Measurements from ENCODE around the gene INTS15.

DNA sequence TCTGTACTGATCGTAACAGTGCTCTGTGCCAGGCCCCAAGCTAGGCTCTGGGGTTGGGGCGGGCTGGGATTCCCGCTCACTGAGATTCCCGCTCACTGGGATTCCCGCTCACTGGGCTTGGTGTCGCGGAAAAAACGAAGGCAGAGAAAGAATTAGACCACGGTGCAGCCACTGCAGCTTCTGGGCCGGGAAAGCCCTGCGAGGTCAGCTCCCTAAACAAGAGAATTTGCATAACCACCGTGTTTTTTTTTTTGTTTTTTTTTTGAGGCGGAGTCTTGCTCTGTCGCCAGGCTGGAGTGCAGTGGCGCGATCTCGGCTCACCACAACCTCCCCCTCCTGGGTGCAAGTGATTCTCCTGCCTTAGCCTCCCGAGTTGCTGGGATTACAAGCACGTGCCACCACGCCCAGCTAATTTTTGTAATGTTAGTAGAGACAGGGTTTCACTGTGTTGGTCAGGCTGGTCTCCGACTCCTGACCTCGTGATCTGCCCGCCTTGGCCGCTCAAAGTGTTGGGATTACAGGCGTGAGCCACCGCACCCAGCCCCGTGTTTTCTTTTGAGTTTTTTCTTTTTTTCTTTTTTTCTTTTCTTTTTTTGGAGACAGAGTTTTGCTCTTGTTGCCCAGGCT lies 31.3 kb downstream of the FOXK1 start:
- RRBS, result no CpG with 5 or more reads among the region's 27 CpGs

DNA sequence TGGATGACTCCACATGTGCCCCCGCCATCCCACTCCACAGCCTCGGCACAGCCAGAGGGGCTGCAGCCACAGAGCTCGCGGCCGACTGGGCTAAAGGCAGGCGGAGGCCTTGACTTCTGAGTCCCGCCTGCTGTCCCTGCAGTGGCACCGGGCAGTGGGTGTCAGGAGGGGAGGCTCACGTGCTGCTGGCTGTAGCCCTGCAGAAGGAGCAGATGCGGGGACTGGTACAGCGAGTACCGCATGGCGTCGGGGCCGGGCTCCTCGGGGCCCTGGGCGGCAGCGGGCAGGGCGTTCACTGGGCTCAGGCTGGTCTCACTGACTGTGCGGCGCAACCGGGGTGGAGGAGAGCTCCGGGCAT lies 25.7 kb downstream of the PAPOLB start:
- RRBS, result 95% methylated on average over 13 of the region's 23 CpGs

DNA sequence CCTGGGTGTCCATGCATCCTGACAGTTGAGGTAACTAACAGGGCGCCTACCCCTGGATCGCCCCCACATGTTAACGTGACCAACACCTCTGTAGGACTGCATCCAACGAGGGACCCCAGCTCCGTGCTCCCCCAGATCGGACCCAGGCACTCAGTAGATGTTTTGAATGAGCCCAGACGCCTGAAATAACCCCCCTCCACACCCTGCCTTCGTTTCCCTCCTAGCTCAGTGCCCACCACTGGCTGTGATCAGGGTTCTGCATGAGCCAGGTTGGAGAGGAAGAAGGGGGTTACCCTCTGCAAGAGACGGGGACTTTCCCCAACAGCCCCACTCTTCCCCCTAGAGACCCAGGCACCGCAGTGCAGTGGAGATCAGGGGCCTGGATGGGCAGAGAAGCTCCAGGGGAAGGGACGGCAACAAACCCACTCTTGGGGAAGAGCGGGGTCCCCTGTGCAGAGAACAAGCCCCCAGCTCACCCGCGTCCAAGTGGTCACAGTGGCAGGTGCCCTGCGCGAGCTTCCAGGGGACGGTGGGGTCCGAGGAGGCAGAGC lies 46.2 kb upstream of the WIPI2 start:
- RRBS, result no CpG with 5 or more reads among the region's 18 CpGs

GRCh38 chr7:5411611-5412195 lies 11.9 kb downstream of the TNRC18 start:
- RRBS, result no CpG with 5 or more reads among the region's 10 CpGs

- RRBS, result 96% methylated on average over 1 of the region's 7 CpGs
These were observed 8.6 kb upstream of the TNRC18 start for GRCh38 chr7:5432231-5432613.

- RRBS, result no CpG with 5 or more reads among the region's 11 CpGs
These were observed 15.8 kb upstream of the TNRC18 start for GRCh38 chr7:5439363-5439944.

- RRBS, result no CpG with 5 or more reads among the region's 20 CpGs
These were observed 20.1 kb upstream of the TNRC18 start for GRCh38 chr7:5443672-5444207.

- RRBS, result no CpG with 5 or more reads among the region's 7 CpGs
These were observed 87.2 kb downstream of the RNF216 start for GRCh38 chr7:5694021-5694808.

GRCh38 chr7:6049771-6050157 lies 9.2 kb downstream of the EIF2AK1 start:
- RRBS, result no CpG with 5 or more reads among the region's 4 CpGs

DNA sequence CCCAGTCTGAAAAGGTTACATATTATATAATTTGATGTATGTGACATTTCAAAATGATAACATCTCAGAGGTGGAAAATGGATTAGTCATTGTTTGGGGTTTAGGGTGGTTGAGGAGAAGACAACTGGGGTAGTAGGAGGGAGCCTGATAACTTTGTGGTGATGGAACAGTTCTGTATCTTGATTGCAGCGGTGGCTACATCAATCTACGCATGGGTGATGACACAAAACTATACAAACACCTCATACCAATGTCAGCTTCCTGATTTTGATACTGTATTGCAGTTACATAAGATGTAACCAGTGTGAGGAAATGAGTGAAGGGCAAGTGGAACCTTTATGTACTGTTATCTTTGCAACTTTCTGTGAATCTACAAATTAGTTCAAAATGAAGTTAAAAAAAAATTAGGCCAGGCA lies 51.1 kb downstream of the CYTH3 start:
- RRBS, result no CpG with 5 or more reads among the region's 2 CpGs

- RRBS, result no CpG with 5 or more reads among the region's 6 CpGs
These were observed 11.8 kb downstream of the CYTH3 start for GRCh38 chr7:6260455-6261226.

GRCh38 chr7:6393184-6394222 lies 19.2 kb downstream of the RAC1 start:
- RRBS, result no CpG with 5 or more reads among the region's 6 CpGs

DNA sequence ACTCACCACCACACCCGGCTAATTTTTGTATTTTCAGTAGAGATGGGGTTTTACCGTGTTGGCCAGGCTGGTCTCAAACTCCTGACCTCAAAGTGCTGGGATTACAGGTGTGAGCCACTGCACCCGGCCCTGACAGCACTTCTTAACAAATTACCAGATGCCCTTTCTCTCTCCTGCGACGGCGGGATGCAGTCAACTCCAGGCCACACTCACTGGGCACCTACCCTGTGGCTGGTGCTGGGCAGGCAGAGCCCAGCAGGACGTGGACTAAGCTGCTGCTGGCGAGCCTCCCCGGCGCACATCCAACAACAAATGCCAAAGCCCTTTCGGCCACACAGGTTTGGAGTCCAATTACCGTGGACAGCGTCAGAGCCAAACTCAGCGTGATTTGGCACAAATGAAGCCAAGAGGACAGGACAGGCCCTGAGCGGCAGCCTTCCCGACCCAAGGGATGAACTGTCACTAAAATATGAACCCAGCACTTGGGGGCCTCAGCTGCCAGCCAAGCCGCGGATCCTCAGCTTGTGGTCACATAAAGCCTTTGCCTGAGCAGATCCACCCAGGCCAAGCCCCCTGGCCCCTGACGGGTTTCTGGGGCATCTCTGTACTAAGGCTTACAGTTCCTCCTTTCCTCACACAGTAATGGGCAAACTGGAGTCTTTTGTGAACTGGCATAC lies 28.4 kb downstream of the DAGLB start:
- RRBS, result no CpG with 5 or more reads among the region's 19 CpGs

GRCh38 chr7:6421746-6422126 lies 26.0 kb downstream of the DAGLB start:
- RRBS, result no CpG with 5 or more reads among the region's 15 CpGs

DNA sequence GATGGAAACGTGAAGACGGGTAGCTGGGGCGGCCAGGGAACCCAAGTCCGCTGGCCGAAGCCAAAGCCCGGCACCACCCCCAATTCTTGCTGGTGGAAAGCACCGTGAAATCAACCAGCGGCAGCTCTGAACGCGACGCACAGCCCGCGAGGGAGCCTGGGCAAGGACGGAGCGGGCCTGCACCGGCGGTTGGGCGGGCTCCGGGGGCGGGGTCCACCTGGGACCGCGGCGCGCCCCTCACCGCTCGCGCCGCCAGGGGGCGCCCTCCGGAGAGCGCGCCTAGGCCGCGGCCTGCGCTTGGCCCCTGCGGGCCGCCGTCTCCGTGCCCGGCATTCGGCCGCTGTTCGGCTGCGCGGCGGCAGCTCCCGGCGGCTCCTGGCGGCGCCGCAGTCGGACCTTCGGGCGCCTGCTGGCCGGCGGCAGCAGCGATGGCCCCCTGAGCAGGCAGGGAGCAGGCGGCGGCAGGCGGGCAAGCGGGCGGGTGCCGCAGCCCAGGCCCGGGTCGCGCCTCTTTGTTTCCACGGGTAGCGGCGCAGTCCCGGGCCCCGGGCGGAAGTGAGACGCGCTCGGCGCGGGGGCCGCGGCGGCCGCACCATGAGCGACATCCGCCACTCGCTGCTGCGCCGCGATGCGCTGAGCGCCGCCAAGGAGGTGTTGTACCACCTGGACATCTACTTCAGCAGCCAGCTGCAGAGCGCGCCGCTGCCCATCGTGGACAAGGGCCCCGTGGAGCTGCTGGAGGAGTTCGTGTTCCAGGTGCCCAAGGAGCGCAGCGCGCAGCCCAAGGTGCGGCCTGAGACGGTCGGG lies at the start of gene INTS15:
TSS of gene INTS15 (plus strand) at position 332 of the 807 bp plus-strand sequence.
- RRBS, result under 1% methylated on average over 49 of the region's 102 CpGs

GRCh38 chr7:6611588-6611842 lies 3.9 kb upstream of the ZNF853 start:
- RRBS, result no CpG with 5 or more reads among the region's 4 CpGs

DNA sequence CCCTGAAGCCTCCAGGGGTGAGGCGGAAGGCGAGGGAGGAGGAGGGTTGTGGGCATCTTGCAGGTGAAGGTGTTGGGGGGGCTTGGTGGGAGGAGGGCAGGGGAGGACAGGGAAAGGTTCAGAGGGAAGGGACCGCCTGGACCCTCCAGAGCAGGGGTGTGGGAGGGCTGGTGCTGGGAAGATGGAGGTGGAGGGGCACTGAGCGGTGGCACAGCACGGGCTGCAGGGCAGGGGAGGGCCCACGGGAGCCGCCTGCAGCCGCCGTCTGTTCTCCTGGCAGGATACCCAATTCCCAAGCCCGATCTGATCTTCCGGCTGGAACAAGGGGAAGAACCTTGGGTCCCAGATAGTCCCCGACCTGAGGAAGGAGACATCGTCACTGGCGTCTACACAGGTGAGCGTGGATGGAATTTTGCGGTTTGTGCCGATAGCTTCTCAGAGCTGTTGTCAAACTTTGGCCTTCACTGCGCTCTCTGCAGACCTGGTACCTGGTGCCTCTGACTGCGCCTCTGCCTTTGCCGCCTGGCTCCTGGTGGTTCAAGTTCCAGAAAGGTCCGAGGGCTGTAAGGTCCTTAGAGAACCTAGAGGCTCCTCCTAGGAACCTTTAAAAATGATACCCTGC lies 7.2 kb downstream of the ZNF316 start:
- RRBS, result no CpG with 5 or more reads among the region's 21 CpGs

DNA sequence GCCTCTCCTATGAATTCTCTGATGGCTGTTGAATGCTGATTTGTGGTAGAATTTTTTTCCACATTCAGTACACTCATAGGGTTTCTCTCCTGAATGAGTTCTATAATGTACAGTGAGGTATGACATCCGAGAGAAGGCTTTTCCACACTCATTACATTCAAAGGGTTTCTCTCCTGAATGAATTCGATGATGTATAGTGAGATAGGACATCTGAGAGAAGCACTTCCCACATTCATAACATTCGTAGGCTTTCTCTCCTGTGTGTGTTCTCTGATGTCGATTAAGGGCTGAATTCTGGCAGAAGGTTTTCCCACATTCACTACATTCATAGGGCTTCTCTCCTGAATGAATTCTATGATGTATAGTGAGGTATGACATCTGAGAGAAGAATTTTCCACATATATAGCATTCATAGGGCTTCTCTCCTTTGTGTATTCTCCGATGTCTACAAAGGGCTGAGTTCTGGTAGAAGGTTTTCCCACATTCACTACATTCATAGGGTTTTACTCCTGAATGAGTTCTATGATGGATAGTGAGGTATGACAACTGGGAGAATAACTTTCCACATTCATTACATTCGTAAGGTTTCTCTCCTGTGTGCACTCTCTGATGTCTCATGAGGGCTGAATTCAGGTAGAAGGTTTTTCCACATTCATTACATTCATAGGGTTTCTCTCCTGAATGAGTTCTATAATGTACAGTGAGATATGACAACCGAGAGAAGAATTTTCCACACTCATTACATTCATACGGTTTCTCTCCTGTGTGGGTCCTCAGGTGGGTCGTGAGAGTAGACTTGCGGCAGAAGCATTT lies 15.7 kb downstream of the ZNF12 start:
- RRBS, result no CpG with 5 or more reads among the region's 10 CpGs

DNA sequence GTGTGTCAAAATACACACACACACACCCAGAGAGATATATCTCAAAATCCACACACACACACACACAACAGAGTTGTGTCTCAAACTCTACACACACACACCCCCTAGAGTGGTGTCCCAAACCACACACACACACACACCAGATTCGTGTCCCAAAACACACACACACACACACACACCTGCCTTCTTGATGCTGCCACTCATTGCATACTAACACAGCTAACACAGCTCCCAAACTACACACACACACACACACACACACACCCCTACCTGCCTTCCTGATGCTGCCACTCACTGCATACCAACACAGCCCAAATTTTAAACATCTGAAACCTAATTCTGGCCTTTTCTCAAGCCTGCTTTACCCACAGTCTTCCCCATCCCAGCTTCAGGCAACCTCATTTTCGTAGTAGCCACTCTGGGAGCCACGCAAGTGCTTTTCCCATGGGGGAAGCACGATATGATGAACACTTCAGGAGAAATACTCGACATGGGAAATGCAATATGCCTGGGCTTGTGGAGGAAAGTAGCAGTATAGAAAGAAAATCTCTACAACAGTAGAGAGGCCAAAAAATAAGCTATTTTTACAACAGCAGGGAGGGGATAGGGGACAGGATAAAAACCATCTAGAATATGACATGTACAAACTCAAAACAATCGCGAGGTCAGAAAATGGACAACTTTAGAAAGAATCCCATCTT lies 3.8 kb downstream of the ZNF12 start:
- RRBS, result no CpG with 5 or more reads among the region's 7 CpGs

- RRBS, result no CpG with 5 or more reads among the region's 8 CpGs
These were observed 18.2 kb upstream of the ZNF12 start for GRCh38 chr7:6724906-6725324.

All from BE2C (cell line).